Anterior vena cava (tissue), 1 donor: Measurements from ENCODE around the genes SMG8, YPEL2 and BCAS3.

DNA sequence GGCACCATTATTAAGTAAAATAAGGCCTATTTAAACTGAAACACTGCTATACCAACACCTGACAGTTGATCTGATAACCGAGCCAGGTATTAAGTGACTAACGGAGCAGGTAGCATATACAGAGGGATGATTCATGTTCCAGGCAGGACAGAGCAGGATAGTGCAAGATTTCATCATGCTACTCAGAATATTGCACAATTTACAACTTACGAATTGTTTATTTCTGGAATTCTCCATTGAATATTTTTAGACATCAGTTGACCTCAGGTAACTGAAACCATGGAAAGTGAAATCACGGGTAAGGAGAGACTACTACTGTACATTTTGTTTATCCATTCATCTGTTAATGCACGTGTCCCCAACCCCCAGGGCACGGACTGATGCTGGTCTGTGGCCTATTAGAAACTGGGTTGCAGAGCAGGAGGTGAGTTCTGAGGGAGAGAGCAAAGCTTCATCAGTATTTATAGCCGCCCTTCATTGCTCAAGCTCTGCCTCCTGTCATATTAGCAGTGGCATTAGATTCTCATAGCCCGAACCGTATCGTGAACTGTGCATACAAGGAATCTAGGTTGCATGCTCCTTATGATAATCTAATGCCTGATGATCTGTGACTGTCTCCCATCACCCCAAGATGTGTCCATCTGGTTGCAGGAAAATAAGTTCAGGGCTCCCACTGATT lies 14.4 kb upstream of the PPM1E start:
- PRO-cap: no peak

DNA sequence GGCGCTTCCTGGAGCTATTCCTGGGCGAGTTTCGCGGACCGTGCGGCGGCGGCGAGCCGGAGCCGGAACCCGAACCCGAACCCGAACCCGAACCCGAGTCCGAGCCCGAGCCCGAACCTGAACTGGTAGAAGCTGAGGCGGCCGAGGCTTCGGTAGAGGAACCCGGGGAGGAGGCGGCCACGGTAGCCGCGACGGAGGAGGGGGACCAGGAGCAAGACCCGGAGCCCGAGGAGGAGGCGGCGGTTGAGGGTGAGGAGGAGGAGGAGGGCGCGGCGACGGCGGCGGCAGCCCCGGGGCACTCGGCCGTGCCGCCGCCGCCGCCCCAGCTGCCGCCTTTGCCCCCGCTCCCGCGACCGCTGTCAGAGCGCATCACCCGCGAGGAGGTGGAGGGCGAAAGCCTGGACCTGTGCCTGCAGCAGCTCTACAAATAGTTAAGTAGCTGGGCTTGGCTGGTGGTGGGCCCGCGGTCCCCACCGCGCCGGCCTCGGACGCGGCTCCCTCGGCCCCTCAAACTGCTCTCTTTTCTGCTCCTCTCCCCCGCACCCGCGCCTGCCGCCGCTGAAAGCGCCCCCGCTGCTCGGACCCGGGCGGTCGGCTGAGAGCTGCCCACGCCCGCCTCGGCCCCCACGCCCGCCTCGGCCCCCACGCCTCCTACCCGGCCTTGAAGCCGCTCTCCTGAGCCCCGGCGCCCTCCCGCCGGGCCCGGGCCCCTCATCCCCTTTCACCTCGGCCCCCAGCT lies 547 bp downstream of the PPM1E start:
- PRO-cap: no peak

- PRO-cap: no peak
Measured at GRCh38 chr17:58756805-58757195, 1.1 kb downstream of the PPM1E start.

GRCh38 chr17:59001325-59001794 lies 105.3 kb downstream of the TRIM37 start:
- PRO-cap: no peak

DNA sequence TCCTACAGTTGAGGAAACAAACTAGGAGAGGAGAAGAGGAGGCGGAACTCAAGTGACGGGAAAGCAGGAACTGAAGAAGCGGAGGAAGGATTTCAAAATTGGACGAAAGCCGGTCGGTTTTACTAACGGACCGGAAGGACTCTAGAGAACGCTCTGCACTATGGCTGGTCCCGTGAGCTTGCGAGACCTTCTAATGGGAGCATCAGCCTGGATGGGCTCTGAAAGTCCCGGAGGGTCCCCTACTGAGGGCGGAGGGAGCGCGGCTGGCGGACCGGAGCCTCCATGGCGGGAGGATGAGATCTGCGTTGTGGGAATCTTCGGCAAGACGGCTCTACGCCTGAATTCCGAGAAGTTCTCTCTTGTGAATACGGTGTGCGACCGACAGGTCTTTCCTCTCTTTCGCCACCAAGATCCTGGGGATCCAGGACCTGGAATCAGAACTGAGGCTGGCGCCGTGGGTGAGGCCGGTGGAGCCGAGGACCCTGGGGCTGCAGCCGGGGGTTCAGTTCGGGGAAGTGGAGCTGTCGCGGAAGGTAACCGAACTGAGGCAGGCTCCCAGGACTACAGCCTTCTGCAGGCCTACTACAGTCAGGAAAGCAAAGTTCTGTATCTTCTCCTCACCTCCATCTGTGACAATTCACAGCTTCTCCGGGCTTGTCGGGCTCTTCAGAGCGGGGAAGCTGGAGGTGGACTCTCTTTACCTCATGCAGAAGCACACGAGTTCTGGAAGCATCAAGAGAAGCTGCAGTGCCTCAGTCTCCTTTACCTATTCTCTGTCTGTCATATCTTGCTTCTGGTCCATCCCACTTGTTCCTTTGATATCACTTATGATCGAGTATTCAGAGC lies at the start of gene SMG8:
TSS of gene SMG8 (plus strand) at position 144 of the 846 bp plus-strand sequence.
- PRO-cap: unidirectional peak, plus-strand start at position 133 of the sequence

DNA sequence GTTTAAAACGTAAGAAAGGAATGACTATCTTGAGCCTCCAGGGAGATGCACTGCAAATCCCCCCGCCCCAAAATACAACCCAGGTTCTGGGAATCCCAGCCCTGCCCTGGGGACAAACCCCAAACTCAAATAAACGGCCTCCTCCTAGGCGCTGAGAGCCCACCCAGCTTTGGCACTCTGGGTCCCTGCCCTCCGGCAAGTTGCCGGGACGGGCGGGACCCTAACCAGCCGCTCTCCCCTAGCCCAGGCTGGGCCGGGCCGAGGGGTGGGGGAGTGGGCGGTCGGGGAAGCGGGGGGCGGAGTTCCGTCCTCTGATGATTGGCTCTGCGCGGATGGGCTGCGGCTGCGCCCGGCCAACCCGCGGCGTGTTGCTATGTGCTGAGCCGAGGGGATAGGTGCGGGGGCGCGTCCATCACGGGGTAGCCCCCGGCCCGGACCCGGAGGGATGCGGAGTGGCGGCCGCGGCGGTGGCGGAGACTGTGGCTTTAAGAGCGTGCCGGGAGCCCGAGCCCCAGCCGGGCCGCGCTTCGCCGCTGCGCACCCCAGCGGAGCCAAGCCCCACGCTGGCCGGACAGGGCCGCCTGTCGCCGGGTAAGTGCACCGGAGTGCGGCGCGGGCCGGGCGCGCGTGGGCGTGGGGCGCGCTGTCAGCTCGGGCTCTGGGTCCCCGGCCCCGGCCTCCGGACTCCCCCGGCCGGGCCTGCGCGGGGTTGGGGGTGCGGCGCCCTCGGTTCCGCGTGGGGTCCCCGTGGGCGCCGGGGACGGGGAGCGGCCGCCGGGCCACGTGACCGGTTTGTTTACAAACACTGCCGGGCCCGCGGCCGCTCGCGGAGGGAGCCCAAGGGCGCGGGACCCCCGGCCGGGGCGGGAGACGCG lies at the start of gene YPEL2:
TSS of gene YPEL2 (plus strand) at position 422 of the 875 bp plus-strand sequence.
- PRO-cap: bidirectional peak, plus-strand start at position 440 of the sequence, minus-strand start at position 236 of the sequence

DNA sequence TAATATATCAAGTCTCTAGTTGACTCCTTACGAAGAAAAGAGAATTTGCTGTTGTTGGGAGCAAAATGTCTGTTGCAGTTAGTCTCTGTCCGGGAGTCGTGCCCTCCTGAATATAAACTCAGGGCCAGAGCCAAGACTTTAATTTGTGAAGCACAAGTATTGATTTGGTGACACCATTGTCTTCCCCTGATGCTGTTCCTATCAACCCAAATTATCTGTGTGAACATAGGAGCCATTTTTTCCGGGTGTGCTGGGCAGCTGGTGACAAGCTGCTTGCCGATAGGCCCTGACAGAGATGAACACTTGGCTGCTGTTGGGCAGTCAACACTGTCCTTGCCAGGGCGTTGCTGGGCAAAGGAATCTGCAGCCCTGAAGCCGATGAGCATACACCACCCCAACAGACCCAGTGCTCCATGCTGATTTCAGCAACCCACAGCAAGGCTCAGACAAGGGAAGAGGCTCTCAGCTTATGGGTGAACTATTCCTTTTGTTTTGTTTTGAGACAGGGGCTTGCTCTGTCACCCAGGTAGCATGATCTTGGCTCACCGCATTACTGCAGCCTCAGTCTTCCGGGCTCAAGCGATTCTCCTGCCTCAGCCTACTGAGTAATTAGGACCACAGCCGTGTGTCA lies 105.4 kb downstream of the YPEL2 start:
- PRO-cap: no peak

DNA sequence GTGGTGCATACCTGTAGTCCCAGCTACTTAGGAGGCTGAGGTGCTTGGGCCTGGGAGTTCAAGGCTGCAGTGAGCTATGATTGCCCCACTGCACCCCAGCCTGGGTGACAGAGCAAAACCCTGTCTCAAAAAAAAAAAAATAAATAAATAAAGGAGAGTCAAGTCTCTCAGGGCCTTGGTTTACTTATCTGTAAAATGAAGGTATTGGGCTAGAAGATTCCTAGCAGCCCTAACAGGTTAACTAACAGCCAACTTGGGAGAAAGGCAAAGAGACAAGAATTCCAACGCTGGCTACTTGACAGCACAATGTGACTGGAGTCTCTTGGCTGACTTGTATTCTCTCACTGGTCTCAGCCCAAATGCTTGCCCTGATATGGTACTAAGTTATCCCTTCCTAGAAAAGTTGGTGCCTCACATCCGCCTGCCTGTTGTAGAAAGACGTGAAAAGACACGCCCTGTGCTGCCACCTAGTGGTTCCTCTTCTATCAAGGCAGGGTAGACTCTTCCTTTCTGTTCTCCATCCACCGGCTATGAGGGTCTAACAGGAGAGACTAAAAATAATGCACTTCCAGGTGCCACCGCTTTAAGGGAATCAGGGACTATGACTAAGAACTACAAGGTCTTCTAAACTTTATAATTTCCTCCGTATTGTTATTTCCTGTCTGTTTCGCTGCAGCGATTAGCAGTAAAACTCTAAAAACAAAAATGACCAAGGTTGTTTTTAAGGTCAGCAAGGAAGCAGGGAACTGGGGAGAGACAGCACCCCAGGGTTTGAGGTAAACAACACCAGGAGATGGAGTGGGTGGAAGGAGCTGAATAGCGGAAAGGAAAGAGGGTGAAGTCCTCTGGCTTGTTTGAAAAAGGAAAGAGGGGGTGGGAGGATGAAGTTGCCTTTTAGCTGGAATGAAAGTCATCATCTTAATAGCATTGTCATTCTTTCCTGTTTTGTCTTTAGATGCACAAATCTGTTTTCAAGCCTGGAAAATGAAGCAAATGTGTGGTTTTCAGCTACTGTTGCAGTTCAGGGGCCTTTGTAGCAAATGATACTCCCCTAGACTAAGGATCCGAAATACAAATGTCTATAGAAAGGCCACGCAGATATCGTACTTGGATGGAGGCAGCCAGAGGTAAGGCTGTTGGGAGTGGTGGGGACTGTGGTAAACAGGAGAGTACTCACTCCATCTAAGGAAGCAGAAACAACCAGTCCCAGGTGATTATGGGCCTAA lies 109.5 kb downstream of the YPEL2 start:
- PRO-cap: unidirectional peak, minus-strand start at position 357 of the sequence

GRCh38 chr17:59755925-59756672 lies 48.6 kb downstream of the VMP1 start:
- PRO-cap: no peak

DNA sequence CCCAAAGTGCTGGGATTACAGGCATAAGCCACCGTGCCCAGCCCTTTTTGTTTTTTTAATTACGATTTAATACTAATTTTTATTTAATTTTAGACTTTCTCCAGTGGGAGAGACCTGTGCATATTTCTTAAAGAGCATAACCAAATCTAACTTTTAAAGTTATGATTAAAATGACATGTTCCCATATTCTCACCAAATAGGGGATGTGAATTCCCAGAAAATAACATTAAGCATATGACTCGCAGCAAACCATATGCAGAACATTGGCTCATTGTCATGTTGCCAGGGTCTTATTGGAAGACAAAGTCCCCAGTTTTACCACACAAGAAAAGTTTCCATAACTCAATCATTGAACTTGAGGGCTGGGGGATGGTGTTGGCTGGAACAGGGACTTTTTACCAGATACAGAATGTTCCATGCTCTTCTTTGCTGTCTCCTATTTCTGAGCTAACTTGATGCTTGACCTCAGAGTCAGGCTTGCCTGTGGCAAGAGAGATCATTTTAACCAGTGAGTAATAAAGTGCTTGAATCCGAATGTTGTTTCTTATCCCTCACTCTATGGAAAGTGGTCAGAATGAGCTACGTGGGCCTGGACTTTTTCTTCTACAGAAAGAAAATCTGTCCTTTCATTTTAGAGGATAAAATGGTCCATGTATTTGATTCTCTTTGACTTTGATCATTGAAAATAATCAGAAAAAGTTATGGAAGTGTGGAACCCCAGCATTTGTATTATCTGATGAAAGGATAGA lies 67.2 kb downstream of the TUBD1 start:
- PRO-cap: unidirectional peak, plus-strand start at position 554 of the sequence

DNA sequence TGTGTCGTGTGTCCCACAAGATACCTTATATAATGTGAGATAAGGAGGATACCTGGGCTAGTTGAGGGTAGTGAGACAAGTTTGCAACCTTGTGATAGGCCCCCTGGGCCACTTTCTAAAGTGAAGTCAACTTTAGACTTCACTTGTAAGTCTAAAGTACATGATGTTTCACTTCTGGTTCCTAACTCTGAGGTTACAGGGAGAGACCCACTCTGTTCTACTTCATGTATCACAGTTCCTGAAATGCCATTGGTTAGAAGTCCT lies 10.7 kb upstream of the HEATR6 start:
- PRO-cap: no peak

- PRO-cap: no peak
Measured at GRCh38 chr17:60161638-60161999, 11.8 kb downstream of the CA4 start.

DNA sequence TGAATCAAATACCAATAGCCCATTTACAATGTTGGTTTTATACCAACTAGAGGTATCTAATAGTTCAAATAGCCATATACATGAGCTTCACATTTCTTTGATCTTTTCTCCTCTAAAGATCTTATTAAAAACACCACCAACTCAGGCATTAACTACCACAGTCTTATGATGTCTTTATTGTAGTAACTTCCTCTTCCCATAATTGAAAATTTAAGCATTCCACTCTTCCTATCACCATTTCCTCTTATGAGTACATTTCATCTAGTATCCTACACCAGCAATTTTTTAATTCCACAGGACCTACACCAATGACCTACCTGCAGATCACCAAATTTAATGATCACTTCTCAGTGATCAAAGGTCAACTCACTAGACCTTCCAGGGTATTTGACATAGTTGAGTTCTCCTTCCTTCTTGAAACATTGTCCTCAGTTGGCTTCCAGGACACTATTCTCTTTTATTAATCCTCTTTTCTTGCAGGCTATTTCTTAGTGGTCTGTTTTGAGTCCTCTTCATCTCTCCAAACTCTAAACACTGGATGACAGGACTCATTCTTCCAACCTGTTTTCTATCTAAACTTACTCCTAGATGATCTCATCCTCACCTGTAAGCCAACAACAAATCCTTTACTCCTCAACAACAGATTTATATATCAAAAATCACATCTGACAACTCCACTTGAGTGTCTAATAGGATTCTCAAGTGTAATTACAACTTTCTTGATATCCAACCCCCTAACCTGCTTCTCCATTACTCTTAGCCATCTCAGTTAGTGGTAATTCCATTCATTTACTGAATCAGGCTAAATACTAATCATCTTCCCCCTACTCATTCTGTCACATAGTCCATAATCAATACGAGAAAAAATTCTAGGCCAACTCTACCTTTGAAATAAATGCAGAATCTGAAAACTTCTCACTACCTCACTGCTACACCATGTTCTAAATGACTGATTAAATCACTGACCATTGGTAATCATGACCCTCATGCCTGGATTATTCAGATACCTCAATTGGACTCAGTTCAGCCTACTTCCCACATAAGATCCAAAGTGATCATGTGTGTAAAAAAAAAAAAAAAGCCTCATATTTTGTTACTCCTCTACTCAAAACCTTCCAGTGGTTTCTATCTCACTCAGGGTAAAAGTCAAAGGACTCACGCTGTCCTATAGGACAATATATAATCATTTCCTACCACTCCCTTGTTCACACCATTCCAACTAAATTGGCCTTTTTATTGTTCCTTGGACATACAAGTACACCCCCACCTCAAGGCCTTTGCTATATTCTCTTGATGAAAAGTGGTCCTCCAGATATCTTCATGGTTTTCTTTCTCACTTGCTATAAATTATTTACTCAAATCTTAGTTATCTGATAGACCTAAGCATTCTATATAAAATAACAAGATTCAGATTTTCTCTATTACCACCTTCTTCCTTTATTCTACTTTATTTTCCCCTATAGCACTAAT lies 99.7 kb downstream of the USP32 start:
- PRO-cap: no peak

DNA sequence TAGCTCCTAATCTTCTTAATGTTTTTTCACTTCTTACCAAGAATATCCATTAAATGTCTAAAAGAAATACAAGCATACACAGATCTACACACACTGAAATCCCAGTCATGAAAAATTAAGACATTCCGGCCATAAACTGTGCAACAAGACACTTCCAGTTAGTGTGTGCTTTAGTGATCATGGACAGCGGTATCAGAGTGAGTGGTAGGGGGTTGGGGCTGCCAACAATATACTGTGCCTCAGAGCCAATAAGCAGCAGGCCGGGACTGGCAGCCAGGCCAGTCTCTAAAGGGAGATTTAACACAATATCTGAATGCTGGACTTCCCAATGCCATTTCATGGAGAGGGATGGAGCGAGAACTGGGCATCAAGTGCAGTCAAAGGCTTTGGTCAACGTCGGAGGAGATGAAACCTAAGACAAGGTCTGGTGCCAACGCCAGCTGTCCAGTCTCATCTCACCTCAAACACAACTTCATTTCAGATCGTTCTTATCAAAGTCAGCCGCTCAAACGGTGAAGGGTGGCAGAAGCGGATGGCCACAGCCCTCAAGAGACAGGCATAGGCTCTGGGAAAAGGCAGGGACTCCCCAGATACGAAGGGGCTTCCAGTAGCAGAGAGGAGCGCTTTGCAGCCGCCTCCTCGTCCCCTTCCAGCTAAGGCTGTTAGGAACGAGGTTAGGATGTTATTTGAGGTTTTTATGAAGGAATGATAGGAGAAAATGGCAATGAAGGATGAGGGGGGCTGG lies 948 bp downstream of the USP32 start:
- PRO-cap: bidirectional peak, plus-strand start at position 339 of the sequence, minus-strand start at position 203 of the sequence

GRCh38 chr17:60421096-60422231 lies 825 bp upstream of the CHCT1 start:
- PRO-cap: bidirectional peak, plus-strand start at chr17:60421669, minus-strand start at chr17:60421631

DNA sequence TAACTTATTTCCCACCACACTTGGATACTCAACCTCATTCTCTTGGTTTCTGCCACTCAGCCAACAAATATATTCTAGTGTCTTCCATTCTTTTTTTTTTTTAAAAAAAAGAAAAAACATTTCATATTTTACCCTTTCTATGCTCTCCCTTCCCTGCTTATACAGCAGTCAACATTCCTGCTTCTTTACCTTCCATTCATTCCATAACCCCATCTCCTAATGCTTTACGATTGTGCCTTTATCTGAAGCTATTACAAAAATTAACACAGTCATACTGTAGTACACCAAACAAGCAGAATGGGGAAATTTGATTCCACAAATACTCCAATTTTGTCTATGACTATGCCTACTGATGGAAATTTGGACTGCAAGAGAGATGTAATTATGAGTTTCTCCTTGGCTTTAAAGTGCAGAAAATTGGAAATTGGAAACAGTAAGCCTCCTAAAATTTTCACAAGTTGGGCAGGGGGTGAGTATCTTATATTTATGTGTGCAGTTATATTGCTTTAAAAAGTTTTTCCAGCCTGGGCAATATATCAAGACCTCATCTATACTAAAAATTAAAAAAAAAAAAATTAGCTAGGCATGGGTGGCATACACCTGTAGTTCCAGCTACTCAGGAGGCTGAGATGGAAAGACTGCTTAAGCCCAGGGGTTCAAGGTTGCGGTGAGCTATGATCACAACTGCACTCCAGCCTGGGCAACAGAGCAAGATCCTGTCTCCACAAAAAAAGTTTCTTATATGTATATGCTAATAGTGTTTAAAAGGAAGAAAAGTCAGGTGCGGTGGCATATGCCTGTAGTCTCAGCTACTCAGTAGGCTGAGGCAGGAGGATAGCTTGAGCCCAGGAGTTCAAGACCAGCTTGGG lies 3.0 kb downstream of the APPBP2 start:
- PRO-cap: no peak

DNA sequence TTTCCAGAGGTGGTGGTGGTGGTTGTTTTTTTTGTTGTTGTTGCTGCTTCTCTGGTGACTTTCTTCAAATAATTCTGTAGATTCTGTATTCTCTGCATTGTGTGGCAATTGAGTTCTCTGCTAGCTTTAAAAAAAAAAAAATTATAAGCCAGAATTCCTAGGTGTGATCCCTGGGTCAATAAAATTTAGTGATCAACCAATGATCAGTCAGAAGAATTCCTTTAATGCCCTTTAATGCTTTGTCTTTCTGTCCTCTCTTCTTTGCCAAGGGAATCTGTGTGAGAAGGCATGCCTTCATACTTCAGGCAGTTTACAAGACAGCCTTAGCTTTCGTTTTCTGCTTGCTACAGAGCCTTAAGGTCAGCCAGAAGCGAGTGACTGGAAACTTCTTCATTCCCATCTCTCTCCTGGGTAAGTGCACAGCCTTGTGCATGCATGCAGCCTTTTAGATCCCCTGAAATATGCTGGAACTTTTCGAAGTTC lies 23.0 kb upstream of the PPM1D start:
- PRO-cap: bidirectional peak, plus-strand start at position 367 of the sequence, minus-strand start at position 258 of the sequence

DNA sequence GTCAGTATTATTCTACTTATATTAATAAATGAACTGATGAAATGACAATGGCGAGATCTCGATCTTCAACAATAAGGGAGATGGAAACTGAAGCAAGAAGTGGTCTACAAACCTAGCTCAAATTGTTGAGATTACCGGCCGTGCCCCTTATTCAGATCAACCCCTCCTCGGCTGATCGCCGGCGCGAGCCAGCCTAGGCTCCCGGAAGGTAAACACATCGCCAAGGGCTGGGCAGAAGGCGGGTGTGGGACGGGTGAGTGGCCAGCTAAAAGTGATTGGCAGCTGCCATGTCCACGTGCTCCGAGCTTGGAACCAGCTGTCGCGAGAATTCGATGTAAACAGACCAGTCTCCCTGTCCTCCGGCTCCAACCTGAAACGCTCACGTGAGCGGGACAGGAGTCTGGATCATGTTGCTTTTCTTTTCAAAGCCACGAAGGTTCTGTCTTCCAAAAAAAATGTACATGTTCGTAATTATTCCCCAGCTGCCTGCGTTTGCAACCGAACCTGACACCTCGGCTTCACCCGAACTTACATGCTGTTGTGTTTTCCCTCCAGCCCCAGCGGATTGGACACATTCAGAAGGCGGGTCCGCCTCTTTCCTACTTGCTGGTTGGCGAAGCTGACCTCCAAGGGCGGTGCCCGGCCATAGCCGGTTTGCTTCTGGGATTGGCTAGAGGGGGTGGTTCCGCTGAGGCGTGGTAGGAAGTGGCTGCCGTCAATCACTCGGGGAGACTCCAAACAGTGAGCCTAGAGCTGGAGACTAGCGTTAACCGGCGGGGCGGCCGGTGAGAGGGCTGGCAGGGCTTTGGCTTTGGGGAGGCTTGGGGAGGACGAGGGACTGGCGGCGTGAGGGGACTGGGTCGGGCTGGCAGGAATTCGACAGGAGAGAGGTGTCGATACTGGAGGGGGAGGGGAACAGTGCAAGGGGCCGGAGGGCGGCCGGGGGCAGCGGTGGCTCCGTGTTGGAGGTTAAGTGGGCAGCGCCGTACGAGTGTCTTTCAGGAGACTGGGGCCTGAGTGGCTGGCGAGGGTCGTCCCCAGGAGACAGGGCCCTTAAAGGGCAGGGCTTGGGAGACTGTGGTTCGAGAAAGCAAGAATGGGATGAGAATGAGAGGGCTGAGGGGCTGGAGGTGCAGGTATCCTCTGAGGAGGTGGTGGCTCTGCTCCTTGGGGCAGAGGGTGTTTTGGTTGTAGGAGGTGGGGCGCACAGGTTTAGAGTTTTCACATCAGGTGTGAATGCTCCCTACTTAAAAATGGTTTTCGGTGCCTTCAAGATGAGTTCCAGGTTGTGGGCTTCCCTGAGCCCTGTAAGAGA lies at the start of gene BCAS3:
TSS of gene BCAS3 (plus strand) at position 722 of the 1,315 bp plus-strand sequence.
- PRO-cap: unidirectional peak, minus-strand start at position 195 of the sequence; bidirectional peak, plus-strand start at position 769 of the sequence, minus-strand start at position 514 of the sequence

GRCh38 chr17:61455024-61455458 lies 2.8 kb downstream of the TBX4 start:
- PRO-cap: no peak

- PRO-cap: no peak
Measured at GRCh38 chr17:61457337-61457964, 5.2 kb downstream of the TBX4 start.